Keratinocyte (primary cell): Measurements from ENCODE around the gene COX18.

DNA sequence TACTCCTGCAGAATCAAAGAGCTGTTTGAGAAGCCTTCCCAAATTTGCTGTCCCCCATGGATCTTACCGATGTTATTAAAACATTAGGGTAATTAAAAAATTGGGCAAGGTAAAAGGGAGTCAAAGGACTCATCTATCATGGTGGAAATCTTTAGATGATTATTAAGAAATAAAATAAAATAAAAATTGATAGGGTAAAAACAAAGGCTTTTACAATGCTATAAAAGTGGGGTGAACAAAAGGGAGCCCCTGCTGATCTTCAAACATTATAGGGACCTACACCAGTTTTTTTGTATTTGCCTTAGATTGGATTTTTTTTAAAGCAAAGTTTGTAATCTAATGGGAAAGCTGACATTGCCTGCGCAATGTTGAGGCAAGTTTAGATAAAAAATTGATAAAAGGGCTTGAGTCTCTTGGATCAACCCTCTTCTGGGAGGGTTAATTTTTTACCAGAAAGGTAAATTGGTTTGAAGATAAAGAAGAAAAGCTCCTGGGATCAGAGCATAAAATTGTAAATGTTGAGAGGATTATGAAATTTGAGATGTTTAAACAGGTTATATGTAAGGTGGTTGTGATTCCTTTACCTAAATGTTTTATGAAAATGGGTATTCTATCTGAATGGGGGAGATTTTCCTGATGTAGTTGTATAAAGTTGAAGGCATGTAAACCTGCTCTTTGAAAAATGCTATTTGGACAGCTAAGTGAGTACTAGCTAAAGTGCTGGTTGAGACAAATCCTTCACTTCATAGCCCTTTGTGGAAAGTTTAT lies 55.9 kb downstream of the UGT2B10 start:
CAGE:
- cytosol, long polyA minus RNA, result no peak
- cytosol, long polyA plus RNA, result no peak
- long polyA plus RNA, result no peak
- nucleus, long polyA minus RNA, result no peak
- nucleus, long polyA plus RNA, result no peak

GRCh38 chr4:69096894-69097202 lies 574 bp downstream of the UGT2B7 start:
CAGE:
- cytosol, long polyA minus RNA, result no peak
- cytosol, long polyA plus RNA, result no peak
- long polyA plus RNA, result no peak
- nucleus, long polyA minus RNA, result no peak
- nucleus, long polyA plus RNA, result no peak

DNA sequence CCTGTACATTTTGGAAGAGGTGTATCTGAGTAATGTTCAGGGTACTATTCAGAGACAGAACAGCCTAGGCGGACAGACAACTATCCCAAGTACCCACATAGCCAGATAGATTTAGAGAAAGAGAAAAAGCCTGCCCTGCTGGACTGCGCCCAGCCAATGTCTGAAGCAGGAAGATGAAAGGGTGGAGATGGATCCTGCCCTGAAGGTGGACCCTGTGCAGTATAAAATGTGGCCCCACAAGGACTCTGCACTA lies 8.6 kb downstream of the UGT2B7 start:
CAGE:
- cytosol, long polyA minus RNA, result no peak
- cytosol, long polyA plus RNA, result no peak
- long polyA plus RNA, result no peak
- nucleus, long polyA minus RNA, result no peak
- nucleus, long polyA plus RNA, result no peak

DNA sequence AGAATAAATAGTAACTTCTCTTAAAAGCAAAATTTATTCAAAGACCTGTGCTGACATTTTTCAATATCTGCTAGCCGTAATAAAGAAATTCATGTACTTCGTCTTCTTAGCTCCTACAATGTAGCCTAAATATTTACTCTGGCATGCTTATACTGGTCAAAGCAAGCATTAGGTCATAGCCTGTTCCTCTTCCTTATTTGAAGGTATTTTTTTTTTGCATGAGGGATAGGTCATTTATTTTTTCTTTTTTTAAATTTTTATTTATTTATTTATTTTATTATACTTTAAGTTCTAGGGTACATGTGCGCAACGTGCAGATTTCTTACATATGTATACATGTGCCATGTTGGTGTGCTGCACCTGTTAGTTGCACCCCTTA lies 30.0 kb downstream of the UGT2B28 start:
CAGE:
- cytosol, long polyA minus RNA, result no peak
- cytosol, long polyA plus RNA, result no peak
- long polyA plus RNA, result no peak
- nucleus, long polyA minus RNA, result no peak
- nucleus, long polyA plus RNA, result no peak

CAGE:
- cytosol, long polyA minus RNA, result no peak
- cytosol, long polyA plus RNA, result no peak
- long polyA plus RNA, result no peak
- nucleus, long polyA minus RNA, result no peak
- nucleus, long polyA plus RNA, result no peak
Observed at GRCh38 chr4:69830626-69831549, 29.1 kb downstream of the SULT1E1 start.

CAGE:
- cytosol, long polyA minus RNA, result no peak
- cytosol, long polyA plus RNA, result no peak
- long polyA plus RNA, result no peak
- nucleus, long polyA minus RNA, result no peak
- nucleus, long polyA plus RNA, result no peak
Observed at GRCh38 chr4:69995478-69995799, 327 bp upstream of the STATH start.

CAGE:
- cytosol, long polyA minus RNA, result no peak
- cytosol, long polyA plus RNA, result no peak
- long polyA plus RNA, result no peak
- nucleus, long polyA minus RNA, result no peak
- nucleus, long polyA plus RNA, result no peak
Observed at GRCh38 chr4:70662042-70662469, 4.3 kb downstream of the JCHAIN start.

CAGE:
- cytosol, long polyA minus RNA, result no peak
- cytosol, long polyA plus RNA, result no peak
- long polyA plus RNA, result no peak
- nucleus, long polyA minus RNA, result no peak
- nucleus, long polyA plus RNA, result no peak
Observed at GRCh38 chr4:70778213-70778617, 56.5 kb downstream of the RUFY3 start.

GRCh38 chr4:71059688-71060103 lies 66.2 kb downstream of the DCK start:
CAGE:
- cytosol, long polyA minus RNA, result no peak
- cytosol, long polyA plus RNA, result no peak
- long polyA plus RNA, result no peak
- nucleus, long polyA minus RNA, result no peak
- nucleus, long polyA plus RNA, result no peak

CAGE:
- cytosol, long polyA minus RNA, result no peak
- cytosol, long polyA plus RNA, result no peak
- long polyA plus RNA, result no peak
- nucleus, long polyA minus RNA, result no peak
- nucleus, long polyA plus RNA, result no peak
Observed at GRCh38 chr4:71120889-71121099, 66.3 kb upstream of the SLC4A4 start.

DNA sequence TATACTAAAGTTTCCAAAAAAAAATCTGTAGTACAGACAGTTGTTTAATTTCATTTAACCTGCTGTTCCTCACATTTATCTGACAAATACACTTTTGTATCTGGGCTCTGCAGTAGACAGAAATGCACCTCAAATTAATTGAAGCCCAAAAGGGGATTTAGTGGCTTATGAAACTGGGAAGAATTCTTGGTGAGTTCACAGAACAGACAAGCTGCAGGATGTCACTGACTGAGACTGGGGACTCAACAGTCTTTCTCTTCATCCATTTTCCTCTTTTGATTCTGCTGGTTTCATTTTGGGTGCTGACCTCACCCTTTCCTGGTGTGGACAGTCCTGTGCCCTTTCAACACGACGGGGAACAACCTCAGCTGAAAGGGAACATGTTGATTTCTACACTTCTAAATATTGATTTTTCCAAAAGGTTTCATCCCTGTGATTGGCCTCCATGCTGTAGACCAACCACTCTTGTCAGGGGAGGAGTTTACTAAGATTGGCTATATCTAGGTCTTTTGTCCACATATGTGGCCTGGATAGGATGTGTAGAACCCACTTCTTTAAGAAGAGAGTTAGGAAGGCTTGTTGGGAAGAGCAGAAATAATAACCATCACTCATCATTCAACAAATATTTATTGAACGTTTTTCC lies 243.5 kb downstream of the SLC4A4 start:
CAGE:
- cytosol, long polyA minus RNA, result no peak
- cytosol, long polyA plus RNA, result no peak
- long polyA plus RNA, result no peak
- nucleus, long polyA minus RNA, result no peak
- nucleus, long polyA plus RNA, result no peak

DNA sequence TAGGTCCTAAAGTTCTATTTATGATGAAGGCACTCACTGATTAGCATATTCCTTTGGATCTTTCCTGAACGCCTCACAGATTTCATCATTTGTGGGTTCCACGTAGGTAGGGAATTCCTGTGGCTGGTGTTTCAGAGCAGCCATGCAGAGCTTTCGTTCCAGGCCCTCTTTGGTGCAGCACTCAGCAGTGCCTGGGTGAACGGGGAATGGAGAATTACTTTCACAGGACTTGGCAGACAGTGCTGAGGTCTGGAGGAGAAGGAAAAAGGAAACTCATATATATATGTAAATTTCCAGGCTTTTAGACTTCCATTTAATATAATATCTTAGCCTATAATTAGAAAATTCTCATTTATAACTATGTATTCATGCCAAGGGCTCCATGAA lies 18.5 kb downstream of the GC start:
CAGE:
- cytosol, long polyA minus RNA, result no peak
- cytosol, long polyA plus RNA, result no peak
- long polyA plus RNA, result no peak
- nucleus, long polyA minus RNA, result no peak
- nucleus, long polyA plus RNA, result no peak

DNA sequence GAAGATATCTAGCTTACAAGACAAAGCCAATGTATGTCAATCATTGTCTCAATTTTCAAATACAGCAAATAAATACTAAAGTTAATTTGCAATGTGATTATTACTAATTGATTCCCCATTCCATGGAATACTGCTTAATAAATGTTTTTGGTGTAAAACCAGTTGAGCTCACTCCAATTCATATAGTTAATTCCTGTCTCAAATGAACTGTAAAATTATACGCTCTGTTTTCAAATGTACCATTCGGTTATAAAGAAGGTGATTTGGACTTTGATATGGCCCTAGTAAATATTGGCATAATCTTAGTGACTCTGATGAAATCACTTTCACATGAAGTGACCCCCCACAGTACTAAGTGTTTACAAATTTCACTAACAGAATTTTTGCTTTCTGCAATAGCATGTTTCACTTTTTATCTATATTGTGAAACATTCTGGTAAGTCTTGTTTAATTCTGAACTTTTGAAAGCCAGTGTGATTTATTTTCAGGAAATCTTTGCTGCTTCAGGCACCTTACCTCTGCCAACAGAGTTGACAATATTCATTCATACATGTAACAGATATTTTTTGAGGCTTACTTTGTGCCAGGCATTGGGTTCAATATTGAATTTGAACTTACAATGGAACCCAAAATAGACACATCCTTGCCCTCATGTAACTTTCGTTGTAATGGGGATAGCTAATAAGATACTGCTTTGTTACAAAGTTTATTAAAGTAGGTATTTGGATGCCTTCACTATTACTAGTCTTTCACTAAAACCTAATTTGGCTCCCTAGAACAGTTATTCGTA lies 10.8 kb downstream of the GC start:
CAGE:
- cytosol, long polyA minus RNA, result no peak
- cytosol, long polyA plus RNA, result no peak
- long polyA plus RNA, result no peak
- nucleus, long polyA minus RNA, result no peak
- nucleus, long polyA plus RNA, result no peak

DNA sequence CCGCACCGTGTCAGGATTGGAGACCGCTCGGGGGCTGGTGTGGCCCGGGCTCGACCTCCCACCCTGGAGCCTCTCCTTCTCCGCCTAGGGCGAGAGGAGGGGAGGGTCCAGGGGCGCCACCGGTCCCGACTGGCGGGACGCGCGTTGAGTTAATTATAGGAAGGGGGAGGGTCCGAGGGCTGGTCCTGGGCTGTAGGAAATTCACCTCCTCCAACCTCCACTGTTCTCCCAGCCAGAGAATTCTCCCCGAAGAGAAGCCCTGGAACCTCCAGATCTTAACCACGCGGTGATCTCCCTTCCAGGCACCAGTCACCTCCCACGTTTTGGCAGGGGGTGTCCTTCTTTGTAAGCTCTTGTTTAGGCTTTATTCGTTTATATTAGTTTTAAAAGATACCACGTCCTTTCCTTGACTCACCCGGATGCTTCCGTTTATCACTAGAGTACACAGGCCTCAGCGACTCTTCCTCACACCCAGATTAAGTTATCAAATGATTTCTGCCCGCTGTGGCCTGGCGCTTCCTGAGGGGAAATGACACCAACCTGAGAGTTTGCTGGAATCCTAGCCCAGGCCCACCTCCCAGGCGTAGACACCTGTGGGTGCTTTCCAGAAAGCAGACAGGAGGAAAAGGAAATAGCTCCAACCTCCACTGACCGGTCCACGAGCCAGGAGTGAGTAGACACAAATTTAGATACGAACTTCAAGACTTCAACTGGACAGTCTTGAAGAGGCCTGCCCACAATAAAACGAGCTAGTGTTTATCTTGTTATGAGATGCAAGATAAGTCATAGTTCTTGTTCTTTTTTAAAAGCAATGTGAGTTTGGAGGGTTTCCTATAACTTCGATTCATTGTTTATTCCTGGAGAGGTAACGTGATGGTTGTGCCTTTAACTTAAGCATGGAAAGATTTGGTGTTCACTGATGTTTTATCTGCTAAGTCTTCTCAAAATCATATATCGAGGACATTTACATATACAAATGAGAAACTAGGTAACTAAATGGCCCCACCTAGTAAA lies 747 bp upstream of the ADAMTS3 start:
CAGE:
- cytosol, long polyA minus RNA, result no peak
- cytosol, long polyA plus RNA, result no peak
- long polyA plus RNA, result no peak
- nucleus, long polyA minus RNA, result no peak
- nucleus, long polyA plus RNA, result no peak

CAGE:
- cytosol, long polyA minus RNA, result no peak
- cytosol, long polyA plus RNA, result no peak
- long polyA plus RNA, result no peak
- nucleus, long polyA minus RNA, result no peak
- nucleus, long polyA plus RNA, result no peak
Observed at GRCh38 chr4:73068936-73070022, at the start of gene COX18. Gene COX18 (minus strand): TSS chr4:73069716.

DNA sequence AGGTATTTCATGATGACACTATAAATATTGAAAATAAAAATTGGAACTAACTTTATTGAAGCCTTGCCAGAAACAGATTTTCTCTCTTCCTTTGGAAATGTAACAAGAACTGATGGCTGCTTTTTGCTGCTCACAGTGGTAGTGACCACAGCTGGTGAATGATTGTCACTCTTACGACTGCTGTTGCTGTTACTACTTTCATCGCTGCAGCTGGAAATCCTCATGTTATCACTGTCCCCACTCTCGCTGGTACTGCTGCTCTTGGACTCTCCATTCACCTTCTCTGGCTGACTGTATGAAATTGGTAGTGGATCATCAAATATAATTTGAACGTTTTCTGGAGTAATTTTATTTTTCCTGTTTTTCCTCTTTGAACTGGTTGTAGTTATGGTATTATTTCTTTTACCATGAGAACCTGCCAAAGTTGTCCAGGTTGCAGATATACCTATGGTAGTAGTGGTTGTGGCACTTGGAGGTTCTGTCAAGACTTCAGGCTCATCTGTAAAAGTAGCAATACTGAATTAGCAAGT lies 28.6 kb upstream of the COX18 start:
CAGE:
- cytosol, long polyA minus RNA, result no peak
- cytosol, long polyA plus RNA, result no peak
- long polyA plus RNA, result no peak
- nucleus, long polyA minus RNA, result no peak
- nucleus, long polyA plus RNA, result no peak

DNA sequence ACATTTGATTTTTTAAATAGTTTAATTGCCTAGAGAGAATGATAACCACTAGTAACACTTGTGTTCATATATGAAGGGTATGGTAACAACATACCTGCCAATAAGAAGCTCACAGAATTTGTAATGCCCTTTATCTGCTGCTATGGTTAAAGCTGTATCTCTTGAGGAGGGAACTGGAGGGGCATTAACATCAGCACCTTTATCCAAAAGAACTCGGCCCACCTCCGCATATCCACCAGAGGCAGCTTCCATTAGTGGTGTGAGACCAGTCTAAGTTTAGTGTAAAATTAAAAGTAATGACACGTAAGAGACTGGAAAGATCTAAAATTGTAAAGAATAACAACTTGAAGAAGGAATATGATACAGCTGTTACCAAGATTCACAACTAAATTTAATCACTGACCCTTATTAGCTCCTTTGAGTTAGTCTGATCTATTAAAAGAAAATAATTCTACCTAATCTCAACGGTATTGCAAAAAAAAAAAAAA lies 50.6 kb upstream of the COX18 start:
CAGE:
- cytosol, long polyA minus RNA, result no peak
- cytosol, long polyA plus RNA, result no peak
- long polyA plus RNA, result no peak
- nucleus, long polyA minus RNA, result start-site peak on the minus strand centred at position 145 of the sequence, 37 bp wide, 95 reads
- nucleus, long polyA plus RNA, result no peak

DNA sequence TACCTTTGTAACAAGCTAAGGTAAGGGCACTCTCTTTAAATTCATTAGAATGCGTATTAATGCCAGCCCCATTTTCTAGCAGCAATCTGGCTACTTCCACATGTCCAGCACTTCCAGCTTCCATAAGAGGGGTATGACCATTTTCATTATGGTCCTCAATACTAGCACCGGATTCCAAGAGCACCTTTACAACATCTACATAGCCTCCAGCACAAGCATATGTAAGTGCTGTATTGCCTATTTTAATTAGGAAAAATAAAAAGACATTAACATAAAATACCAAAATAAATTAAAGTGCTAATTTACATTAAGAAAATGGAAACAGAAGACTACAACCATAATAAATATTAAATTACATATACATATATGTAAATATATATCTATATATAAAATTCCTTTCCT lies 84.4 kb upstream of the COX18 start:
CAGE:
- cytosol, long polyA minus RNA, result no peak
- cytosol, long polyA plus RNA, result no peak
- long polyA plus RNA, result no peak
- nucleus, long polyA minus RNA, result no peak
- nucleus, long polyA plus RNA, result no peak

CAGE:
- cytosol, long polyA minus RNA, result no peak
- cytosol, long polyA plus RNA, result no peak
- long polyA plus RNA, result no peak
- nucleus, long polyA minus RNA, result no peak
- nucleus, long polyA plus RNA, result no peak
Observed at GRCh38 chr4:73160995-73161586, 91.6 kb upstream of the COX18 start.

DNA sequence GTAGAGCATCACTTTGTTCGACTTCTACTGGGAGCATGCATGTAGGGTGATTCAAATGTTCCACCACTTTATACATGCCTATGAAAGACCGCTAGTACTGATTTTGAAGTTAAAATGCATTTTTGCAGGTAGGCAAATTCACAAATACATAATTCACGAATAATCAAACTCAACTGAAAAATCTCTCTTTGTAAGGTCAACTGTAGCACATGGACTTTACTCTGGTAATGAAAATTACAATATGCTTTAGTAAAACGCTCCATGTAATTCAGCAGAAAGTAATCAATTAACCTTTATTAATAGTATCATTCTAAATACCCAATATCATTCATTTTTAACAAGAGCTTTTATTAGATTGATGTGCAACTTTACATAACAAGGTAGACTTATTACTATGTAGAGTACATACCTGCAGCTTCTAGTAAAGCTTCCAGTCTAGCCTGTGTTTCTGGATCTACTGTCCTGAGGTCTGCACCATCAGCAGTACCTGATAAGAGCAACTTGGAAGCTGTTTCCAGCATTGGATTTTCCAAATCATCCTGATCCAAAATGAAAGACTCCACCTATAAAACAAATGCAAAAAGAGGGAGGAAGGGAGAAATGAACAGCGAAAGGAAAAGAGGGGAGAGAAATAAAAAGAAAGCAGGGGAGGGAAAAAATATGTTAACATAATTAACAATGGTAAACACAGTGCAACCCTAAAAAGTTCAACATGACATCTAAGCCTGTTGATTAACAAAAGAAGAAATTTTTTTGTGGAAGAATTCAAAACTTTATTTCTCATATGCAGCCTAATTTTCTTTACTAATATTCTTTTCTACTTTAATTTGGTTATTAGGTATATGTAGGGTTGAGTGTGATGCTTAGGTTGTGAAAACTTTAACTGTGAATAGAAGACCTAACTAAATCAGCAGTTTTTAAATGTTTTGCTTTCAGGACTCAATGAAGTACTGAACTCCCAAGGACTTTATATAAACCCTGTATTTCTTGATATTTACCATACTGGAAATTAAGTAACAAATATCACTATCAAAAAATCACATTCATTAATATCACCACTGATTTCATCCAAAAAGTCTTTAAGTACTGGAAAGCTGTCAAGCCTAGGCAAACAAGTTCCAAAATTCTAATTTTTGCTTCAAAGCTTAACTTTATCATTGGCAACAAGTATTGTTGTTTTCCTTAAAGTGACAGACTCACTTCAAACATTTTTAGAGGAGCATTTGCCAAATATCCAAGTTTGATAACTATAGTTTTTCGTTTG lies 81.2 kb downstream of the ANKRD17 start:
CAGE:
- cytosol, long polyA minus RNA, result no peak
- cytosol, long polyA plus RNA, result no peak
- long polyA plus RNA, result no peak
- nucleus, long polyA minus RNA, result no peak
- nucleus, long polyA plus RNA, result no peak